SJCRH30 (cell line): ENCODE results near the genes HOXD12, TTC30A, PRKRA and PLEKHA3.

GRCh38 chr2:176099250-176100309 is at the start of gene HOXD12:
HOXD12 (plus strand) TSS chr2:176099795.
- RAMPAGE, long total RNA, result no peak

GRCh38 chr2:176129828-176130865 is 642 bp downstream of the HOXD8 start:
- RAMPAGE, long total RNA, result no peak

- RAMPAGE, long total RNA, result no peak
These were observed 7.3 kb downstream of the HOXD8 start for GRCh38 chr2:176136611-176137331.

- RAMPAGE, long total RNA, result no peak
These were observed 8.4 kb downstream of the HOXD8 start for GRCh38 chr2:176137966-176138310.

DNA sequence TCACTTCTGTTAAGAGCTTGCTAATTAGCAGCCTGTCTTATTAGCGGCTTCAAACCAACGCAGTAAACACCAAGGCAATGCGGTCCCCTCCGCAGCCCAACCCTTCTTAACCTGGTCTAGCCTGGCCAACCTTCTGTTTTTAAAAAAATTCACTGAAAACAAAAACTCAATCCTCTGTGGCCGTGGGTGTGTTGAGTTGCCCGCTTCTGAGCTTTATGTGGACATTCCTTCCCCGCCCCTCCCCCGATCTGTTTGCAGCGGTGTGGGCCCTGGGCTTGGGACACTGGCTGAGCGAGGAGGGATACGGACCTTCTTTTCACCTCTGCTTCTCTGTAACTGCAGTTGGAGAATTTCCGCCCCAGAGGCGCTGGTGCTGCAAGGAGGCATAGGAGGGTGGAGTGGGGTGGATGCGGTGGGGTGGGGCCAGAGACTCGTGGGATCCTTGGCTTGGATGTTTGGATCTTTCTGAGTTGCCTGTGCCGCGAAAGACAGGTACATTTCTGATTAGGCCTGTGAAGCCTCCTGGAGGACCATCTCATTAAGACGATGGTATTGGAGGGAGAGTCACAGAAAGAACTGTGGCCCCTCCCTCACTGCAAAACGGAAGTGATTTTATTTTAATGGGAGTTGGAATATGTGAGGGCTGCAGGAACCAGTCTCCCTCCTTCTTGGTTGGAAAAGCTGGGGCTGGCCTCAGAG is 3.2 kb upstream of the HOXD4 start:
- RAMPAGE, long total RNA, result no peak

DNA sequence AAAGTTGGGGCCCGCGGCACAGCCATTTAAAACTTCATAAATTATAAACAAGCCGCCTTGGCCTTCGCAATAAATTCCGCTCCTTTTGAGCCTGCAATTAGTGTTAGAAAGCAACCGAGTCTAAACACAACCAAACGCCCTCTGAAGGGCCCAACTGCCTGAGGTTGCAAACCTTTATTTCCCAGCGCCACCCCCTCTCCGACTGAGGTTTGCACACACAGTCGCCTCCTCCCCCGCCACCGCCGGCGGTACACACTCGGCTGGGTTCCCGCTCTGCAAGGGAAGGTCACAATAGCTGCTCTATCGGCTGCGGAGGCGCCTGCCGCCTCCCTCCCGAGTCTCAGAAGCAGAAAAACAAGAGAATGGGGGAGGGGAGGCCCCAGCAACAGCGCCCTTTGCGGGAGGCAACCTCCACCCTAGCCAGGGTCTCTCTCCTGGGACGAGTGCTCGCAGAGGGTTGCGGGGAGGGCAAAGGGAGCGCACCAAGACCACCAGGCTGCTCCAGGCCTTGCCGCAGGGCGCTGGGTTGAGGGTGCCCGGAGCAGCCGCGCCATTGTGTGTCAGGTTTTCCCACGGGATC is 13.5 kb upstream of the HOXD1 start:
- RAMPAGE, long total RNA, result no peak

DNA sequence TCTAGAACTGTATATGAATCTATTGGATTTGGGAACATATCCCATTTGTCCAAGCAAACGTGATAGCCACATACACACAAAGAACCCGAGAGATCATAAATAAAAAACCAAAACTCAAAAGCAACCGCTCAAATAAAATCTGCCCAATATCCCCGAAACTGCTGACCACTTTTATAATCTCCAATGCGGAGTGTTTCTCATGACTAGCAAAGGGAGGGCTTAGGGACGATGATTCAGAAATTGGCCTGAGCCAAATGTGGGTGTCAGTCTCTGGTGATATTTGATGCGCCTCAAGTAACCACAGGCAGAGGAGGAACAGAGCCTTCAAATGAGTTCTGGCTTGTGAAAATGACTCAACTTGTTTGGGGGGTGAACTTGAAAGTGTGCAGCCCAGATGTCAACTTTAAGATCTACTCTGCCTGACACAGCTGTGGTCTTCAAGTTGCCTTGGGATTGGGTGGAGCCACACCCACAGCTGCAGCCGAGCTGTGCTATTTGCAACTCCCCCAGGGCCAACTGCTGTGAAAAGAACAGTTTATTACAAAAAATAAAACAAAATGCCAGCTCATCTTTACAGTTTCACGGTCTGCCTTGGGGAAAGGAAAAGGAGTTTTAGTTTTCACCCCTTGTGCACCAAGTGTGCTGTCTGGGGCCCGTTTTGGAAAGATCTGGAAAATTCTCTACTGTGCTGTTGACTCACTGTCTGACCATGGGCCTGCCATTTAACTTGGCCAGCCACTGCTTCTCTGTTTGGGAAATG is 222.0 kb downstream of the MTX2 start:
- RAMPAGE, long total RNA, result no peak

GRCh38 chr2:176495135-176495564 is 225.9 kb downstream of the MTX2 start:
- RAMPAGE, long total RNA, result no peak

DNA sequence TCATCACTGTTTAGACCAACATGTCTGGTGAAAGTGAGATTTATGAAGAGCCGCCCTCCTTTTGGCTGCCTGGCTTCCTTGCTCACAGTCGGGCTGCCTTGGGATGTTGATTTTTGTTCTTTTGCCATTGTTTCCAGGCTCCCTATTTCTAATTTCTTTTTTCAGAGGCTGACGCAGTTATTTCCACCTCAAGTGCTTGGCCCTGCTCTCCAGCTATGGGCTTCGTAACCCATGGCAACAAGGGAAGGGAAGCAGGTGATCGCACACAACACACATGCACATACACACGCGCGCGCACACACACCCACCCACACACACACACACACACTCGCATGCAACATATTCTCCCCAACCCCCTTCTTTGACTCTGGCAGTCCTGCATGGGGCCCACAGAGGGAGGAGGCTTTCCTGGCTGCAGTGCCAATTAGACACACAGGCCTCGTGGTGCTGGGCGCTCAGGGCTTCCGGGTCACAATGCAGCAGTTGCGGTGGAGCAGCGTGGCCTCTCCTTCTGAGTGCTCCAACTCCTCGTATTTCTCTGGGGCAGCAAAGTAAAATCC is 296.7 kb downstream of the MTX2 start:
- RAMPAGE, long total RNA, result no peak

DNA sequence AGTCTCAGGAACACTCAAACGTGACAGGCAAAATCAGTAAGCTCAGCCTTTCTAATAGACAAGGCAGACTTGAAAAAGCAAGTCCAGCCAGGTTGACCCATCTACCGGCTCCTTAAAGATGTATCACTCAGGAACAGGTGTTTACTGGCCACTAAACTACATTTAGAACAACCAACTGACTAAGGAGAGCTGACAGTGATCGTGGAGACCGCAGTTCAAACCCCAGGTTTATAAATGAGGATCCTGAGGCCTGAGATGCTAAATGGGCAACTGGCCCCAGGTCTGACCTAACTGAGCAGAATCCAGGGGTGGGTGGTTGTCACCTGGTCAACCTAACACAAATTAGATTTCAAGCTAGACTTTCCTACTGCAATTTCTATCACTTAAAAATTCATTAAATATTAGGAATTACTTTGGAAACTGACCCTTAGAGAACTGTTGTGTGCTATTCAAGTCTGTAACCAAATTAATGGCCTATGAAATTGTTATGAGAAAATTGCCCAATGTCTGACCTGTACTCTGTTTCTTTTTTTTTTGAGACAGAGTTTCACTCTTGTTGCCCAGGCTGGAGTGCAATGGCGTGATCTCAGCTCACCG is 16.5 kb downstream of the NFE2L2 start:
- RAMPAGE, long total RNA, result no peak

DNA sequence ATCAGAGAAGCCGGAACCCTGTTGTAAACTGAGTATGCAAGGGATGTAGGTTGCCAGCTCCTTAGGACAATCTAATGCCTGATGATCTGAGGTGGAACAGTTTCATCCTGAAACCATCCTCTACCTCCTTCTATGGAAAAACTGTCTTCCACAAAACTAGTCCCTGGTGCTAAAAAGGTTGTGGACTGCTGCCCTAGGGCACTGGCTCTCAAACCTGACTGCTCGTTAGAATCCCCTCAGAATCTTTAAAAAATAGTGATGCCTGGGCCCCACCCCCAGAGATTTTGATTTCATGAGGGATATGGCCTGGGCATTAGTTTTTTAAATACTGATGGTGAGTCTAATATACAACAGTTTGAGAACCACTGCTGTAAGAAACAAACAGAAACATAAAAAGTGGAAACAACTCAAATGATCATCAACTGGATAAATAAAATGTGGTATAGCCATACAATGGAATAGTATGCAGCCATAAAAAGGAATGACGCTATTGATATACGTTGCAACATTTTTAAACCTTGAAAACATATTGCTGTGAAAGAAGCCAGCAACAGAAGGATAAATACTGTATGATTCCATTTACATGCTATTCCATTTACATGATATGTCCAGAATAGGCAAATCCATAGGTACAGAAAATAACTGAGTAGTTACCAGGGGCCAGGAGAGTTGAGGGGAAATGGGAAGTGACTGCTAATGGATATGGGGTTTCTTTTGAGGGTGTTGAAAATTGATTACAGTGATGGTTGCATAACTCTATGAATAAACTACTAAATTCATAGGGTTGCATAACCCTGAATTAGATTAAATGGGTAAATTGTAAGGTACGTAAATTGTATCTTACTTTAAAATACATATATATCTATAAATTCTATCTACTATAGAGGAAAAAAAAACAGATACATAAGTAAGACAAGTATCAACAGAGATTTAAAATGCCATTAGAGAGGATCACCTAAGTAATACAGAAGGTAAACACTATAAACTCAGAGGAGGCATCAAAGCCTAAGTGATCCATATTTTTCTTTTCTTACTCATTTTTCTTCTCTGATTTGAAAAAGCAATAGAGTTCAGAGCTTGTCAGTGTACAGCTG is 6.4 kb downstream of the NFE2L2 start:
- RAMPAGE, long total RNA, result no peak

DNA sequence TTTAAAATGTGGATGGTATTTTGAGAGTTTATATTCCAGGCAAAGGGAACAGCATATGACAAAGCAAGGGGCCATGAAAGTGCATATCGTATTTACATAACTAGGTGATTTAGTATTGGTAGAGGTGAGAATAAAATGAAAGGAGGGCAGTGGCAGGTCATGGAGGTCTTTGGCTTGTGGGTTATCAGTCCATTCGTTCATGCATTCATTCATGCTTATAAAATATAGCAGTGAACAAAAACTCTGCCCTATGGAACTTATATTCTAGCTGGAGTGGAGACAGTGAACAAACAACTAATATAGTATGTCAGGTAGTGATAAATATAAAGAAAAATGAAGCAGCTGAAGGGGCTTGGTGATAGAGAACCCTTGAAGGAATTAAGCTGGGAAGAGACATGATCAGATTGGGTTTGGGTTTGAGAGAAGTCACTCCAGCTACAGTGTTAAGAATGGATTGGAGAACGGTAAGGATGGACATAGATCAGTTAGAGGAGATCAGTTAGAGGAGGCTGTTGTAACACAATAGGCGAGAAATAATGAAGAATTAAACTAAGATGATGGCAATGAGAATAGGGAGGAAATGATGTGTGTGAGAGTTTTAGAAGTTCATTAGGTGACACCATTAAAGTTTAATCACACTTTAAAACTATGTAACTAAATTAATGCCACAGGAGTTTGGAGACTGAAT is 3.7 kb downstream of the AGPS start:
- RAMPAGE, long total RNA, result no peak

DNA sequence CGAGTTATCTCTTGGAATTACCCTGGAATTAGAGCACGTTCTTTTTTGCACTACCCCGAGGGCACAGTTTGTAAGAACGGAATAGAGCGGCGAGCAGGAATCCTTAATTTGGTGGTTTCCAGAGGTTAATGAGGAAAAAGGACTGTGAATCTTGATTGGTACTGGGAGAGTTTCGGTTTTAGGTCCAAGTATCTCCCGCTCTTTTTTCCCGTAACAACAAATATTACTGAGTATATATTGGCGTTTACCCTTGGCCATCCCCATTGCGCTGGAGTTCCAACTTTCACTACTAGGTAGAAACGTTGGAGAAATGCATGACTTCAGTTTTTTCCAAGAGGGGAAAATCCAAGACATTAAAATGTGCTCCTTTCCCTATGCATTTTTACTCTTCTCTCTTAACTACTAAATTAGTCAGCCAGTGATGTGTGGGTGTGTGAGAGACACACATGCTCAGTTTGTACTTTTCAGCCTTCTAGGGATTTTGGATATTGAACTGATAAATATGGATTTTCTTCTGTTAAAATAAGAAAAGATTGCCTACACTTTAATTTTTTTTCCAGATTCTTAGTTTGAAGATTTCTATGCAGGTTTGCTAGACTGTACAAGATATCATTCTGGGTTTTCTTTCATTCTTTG is 811 bp upstream of the TTC30B start:
- RAMPAGE, long total RNA, result no peak

DNA sequence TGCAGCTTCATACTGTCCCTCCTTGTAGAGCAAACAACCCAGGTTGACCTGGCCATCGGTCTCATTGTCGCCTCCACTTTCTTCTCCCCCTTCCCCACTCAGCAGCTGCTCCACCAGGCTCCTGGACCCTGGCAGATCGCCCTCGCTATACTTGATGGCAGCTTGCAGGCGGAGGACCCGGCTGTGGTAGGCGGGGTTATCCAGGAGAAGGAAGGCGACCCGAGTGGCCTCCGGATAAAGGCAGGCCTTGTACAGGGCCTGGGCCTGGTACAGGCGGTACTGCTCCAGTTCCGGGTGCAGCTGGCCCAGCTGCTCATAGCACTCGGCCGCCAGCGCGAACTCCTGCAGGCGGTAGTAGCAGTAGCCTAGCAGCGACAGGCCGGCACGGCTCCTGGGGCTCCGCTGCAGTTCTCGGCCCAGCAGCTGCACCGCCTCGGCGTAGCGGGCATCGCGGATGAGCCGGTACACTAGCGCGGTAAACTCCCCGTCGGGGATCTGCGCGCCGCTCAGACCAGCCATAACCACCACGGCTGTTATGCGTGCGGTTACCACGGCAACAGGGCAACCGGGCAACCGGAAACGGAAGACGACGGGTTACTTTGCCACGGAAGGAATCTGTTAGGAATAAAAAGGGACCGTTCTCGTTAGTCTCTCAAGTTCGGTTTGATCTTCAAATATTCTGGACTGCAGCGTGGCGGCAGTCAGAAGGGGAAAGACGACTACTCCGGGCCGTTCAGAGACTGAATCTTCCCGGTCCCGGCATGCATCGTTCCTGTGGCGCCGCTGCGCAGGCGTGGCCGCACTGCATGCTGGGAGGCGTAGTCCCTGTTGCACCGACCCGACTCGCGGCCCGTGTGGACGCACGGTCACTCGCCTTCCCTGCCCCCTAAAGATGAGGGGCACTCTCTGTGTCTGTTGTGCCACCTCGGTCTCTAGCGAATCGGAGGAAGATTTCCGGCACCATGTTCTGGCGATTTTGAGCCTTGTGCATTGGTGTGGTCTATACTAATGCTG is at the start of gene TTC30A:
TSS of gene TTC30A (minus strand) at position 560 of the 1,014 bp plus-strand sequence.
- RAMPAGE, long total RNA, result no peak

- RAMPAGE, long total RNA, result start-site peak on the minus strand at chr2:178451099-178451162, 422 and 42 reads in 2 replicates
These were observed at the start of gene PRKRA for GRCh38 chr2:178450837-178451230. PRKRA (minus strand) TSS chr2:178451175.

- RAMPAGE, long total RNA, result no peak
These were observed at the start of gene PLEKHA3 for GRCh38 chr2:178479944-178480945. PLEKHA3 (plus strand) TSS chr2:178480457.

DNA sequence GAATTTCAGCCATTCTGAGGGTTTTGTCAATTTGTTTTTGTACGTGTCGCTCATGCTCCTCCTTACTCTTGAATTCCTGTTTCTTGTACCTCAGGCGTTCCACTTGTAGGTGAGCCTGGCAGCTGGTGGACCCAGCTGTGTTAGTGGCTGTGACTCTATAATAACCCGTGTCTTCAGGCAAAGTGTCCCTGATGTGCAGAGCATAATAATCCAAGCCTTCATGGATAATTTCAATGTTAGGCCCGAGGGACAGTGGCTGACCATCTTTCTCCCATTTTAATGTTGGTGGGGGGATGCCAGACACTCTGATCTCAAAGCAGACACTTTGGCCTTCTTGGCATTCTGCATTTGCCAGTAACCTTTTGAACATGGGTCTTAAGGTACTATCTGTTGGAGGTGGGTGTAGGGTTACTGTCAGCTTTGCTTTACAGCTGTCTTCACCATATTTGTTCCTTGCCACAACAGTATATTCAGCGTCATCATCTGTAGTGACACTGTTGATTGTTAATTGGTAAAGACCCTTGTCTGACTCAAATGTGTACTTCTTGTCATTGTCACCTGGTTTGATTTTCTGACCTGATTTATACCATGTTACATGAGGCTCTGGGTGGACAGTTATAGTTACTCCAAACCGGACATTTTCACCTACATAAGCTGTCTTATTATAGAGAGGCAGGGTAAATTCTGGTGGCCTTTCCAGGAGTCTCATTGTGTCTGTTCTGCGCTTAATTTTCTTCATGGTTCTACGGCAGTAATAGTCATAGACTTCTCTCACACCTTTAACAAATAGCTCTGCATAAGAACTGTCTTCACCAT is 53.1 kb downstream of the PLEKHA3 start:
- RAMPAGE, long total RNA, result no peak

- RAMPAGE, long total RNA, result no peak
These were observed 92.0 kb downstream of the PLEKHA3 start for GRCh38 chr2:178572231-178572709.

GRCh38 chr2:178677566-178678082 is 129.6 kb downstream of the TTN start:
- RAMPAGE, long total RNA, result no peak

GRCh38 chr2:178688000-178688439 is 119.2 kb downstream of the TTN start:
- RAMPAGE, long total RNA, result no peak